ENCODE data around the gene SLC17A1.

GRCh38 chr6:24857949-24858811 lies 59.5 kb upstream of the ARMH2 start:
- PRO-cap, 2 experiments, result no peak in any of the 2 experiments

DNA sequence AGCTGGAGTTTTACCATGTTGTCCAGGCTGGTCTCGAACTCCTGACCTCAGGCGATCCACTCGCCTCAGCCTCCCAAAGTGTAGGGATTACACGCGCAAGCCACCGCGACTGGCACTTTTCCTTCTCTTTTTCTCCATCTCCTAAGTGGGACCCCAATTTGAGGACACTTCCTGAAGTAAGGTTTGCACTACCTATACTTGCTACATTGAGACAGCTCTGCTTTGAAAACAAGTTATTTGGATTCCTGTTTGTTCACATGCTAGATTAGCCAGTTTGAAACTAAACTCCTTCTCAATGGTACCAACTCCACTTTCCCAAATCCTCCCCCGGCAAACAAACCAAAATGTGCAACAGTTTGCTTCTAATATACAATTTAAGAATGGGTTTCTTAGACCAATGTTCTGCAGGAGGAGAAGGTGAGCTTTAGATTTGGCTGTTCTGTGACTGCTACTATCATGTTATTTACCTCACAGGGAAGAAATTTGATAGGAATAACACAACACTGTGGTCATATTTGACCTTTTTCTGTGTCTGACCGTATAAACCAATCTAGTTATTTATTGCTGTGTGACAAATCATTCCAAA lies 33.3 kb downstream of the RIPOR2 start:
- PRO-cap, 2 experiments, result no peak in any of the 2 experiments

DNA sequence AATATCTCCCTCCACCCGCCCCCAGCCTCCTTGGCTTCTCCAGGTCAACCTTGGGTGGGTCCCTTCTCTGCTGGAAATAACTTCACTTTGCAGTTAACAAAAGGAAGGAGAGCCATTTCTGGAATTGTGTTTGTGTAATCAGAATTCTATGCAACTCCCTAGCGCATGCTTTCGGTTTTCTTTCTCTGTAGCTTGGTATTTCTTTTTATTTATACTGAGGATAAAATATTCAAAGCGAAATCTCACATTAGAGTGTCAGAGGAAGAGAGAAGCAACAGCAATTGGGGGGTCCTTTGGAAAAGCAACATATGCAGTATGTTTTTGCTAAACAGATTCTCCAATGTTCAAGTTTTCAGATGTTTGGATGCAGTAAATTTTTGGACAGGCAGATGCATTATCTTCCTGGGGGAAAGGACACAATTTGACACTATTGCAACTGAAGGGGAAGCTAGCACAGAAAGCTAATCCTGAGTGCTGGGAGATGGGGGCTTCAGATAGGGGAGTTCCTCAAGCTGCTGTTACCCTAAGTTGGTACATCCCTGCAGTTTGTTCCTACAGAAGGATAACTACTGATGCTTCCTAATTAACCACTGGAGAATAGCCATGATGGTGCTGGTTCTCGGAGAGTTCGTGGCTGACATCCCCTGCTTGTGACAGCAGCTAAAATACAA lies 26.9 kb downstream of the RIPOR2 start:
- PRO-cap, 2 experiments, result peak in 2 of 2 experiments; most common plus-strand start position 245 of the sequence (in 1)

GRCh38 chr6:24932961-24933251 lies 2.9 kb downstream of the RIPOR2 start:
- PRO-cap, 2 experiments, result no peak in any of the 2 experiments

DNA sequence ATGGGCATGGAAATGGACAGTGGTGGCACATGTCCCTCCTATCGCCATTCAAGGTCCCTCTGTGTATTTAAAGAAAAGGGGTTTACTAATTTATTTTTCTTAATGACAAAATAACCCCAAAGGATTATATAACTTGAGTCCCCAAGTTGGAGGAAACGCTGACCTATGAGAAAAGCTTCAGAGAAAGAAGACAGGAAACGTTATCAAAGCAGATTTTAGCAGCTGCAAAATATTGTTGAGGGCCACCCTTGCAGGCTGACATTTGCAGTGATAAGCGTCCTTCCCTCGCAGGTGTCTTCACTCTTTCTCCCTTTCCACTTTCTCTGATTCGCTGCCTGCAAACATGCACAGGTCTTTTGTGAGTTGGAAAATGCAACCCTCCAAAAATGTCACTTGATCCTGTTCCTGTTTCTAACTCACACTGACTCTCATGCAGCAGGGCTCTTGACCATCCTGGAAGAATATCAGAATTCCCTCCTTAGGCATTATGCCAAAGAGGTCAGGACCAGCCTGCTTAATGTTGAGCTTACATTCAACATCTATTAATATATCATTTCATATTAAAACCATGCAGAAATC lies 103.3 kb upstream of the RIPOR2 start:
- PRO-cap, 2 experiments, result no peak in any of the 2 experiments

GRCh38 chr6:25050068-25050981 lies 114.6 kb upstream of the RIPOR2 start:
- PRO-cap, 2 experiments, result peak in 2 of 2 experiments; most common plus-strand start chr6:25050589 (in 2); most common minus-strand start chr6:25050389 (in 1)

- PRO-cap, 2 experiments, result no peak in any of the 2 experiments
Observed at GRCh38 chr6:25153667-25154658, 125.2 kb upstream of the CARMIL1 start.

GRCh38 chr6:25171276-25171779 lies 107.8 kb upstream of the CARMIL1 start:
- PRO-cap, 2 experiments, result no peak in any of the 2 experiments

GRCh38 chr6:25175117-25175785 lies 103.9 kb upstream of the CARMIL1 start:
- PRO-cap, 2 experiments, result no peak in any of the 2 experiments

DNA sequence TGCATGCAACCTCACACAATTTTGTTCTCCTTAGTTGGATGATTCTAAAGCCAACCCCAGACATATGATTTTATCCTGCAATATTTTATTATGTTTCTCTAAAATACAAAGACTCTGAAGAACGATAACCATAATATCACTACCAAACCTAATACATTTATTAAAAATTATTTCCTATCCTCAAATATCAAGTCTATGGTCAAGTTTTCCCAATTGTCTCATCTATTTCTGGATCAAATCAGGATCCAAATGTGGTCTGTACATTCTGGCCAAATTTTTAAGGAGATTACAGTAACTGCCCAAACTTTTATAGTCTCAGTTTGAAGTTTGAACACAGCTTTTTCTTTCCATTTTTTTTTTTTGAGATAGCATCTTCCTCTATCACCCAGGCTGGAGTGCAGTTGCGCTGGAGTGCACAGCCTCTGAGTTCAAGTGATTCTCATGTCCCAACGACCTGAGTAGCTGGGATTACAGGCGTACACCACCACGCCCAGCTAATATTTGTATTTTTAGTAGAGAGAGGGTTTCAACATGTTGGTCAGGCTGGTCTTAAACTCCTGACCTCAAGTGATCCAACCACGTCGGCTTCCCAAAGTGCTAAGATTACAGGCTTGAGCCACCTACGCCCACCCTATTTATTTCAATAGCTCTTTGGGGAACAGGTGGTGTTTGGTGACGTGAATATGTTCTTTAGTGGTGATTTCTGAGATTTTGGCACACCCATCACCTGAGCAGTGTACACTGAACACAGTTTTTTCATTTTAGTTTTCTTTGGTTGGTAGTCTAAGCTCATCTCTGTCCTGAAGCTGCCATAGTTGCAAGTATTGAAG lies 85.0 kb upstream of the CARMIL1 start:
- PRO-cap, 2 experiments, result no peak in any of the 2 experiments

DNA sequence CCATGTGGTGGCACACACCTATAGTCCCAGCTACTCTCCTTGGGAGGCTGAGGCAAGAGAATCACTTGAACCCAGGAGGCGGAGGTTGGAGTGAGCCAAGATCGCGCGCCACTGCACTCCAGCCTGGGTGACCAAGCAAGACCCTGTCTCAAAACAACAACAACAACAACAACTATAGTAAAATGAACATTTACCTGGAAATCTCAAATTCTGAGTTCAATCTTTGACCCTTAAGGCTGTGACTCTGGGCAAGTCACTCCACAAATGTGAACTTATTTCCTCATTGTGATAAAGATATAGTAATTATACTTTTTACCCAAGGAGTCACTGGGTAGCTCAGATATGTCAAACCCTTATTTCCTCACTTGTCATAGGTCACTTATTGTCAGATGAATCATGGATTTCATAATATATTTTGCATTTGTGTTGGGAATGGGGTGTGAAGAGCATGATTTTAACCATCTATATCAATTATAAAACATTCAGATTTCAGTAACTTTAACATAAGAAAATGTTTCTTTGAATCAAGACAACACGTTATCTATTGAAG lies 3.8 kb upstream of the CARMIL1 start:
- PRO-cap, 2 experiments, result no peak in any of the 2 experiments

- PRO-cap, 2 experiments, result no peak in any of the 2 experiments
Observed at GRCh38 chr6:25280518-25280749, 1.3 kb downstream of the CARMIL1 start.

- PRO-cap, 2 experiments, result no peak in any of the 2 experiments
Observed at GRCh38 chr6:25329831-25330371, 50.7 kb downstream of the CARMIL1 start.

DNA sequence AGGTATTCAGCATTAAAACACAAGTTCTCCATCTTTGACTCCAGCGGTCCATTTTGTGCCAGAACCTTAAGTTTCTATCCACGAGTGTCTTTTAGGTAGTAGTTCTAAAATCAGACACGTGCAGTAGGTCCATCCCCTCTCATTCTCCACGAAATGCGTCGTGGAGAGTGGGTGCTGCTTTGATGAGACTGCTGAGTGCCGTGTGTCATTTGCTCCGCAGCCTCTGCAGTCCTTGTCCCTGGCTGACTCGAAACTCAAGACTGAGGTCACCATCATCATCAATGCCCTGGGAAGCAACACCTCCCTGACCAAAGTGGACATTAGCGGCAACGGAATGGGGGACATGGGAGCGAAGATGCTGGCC lies 136.6 kb upstream of the SCGN start:
- PRO-cap, 2 experiments, result no peak in any of the 2 experiments

GRCh38 chr6:25622562-25623046 lies 29.4 kb upstream of the SCGN start:
- PRO-cap, 2 experiments, result no peak in any of the 2 experiments

DNA sequence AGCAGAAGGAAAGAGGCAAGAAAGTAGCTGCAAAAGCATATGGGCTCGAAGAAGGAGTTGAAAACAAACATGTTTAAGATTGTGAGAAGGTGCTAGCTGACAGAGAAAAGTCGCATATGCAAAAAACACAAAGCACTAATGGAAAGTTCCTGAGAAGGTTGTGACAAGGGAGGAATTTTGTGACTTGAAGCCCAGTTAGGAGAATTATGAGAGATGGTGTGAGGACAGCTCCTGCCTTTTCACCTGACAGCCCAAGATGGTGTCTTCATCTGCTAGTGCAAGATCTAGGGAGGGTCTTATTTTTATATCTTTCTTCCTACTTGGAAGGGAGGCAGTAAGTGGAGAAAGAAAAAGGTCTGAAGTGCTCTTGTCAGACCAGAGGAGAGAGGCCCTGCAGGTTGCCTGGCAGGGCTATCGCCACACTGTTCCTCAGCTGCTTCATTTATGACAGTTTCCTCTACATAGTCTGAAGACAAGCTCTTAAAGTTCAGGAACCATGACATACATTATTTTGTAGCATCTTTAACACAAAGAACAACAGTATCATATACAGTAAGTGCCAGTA lies 27.4 kb downstream of the SLC17A4 start:
- PRO-cap, 2 experiments, result no peak in any of the 2 experiments

DNA sequence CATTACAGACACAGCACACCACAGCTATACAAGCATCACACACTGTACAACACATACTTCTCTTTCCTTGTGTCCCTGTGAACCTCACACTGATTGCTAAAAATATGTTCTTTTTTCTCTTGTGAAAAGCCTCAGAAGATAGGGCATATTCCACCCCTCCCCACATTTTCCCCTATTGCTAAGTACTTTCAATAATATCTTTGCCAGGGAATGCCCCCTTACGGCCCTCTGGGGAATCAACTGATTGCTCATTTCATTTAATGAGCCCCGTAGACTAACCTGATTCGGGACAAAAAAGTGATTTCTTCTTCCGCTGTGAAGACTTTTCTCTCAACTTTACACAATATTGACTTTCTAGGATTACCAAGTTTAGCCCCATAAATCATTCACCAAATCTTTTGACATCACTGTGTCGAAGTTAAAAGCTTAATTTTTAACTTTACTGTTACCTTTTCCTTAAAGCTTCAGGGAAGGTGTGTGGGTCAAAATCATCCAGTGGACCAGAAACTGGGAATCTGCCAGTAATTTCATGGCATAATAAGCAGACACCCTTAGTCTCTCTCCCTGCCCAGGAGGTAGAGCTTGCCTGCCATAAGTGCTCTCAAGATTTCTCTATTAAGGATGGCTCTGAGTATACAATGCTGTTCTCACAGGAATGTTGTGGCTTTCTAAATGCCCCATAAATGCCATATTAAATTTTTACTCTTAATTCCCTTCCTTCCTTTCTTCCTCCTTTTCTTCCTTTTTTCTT lies at the start of gene SLC17A1:
TSS of gene SLC17A1 (minus strand) at position 338 of the 751 bp plus-strand sequence.
- PRO-cap, 2 experiments, result no peak in any of the 2 experiments

DNA sequence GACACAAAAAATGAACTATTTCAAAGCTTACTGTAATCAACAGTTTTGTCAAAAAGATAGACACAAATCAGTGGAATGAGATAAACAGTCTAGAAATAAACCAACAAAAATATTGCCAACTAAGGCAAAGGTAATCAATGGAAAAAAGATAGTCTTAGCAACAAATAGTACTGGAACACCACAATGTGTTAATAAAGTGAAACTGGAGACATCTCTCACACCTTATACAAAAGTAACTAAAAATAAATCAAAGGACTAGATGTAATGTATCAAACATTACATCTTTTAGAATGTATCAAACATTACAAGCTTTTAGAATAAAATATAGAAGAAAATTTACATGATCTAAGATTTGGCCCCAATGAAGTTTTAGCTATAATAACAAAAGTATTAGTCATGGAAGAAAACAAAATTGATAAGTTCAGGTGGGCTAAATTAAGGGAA lies 26.3 kb upstream of the SLC17A3 start:
- PRO-cap, 2 experiments, result no peak in any of the 2 experiments

DNA sequence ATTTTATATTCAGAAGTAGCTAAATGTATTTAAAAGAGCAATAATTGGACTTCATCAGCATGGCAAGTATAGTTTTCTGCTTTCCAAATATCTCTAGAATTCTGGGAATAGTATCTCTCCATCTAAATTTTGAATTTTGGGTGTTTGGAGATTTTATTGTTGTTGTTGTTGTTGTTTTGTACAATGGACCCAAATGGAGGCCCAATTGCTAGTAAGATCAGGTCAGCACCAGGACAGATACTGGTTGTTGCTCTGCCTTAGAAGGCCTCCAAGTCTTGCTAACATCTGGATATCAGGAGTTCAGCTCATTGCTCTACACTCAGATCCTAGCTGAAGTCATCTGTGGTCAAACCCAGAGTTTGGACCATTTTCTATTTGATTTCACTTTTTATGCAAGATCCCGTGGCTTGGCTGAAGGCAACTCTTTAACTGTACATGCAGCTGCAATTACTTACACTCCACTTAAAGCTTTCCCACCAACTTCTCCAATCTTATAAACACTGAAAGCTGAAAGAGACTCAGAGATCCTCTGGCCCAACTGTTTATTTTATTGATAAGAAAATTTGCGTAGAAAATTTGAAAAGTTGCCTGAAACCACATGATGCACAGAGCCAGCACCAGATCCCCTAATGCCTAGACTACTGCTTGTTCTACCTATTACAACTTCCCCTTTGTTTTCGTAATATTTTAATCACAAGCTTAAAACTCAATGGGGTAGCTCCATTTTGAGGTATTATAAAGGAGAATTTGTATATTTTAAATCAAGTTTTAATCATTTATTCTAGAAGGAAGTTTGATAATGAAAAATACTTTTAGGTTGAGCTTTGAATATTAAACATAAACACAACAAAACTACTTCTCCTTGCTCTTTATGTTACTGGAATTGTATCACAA lies 2.7 kb downstream of the SLC17A2 start:
- PRO-cap, 2 experiments, result no peak in any of the 2 experiments

DNA sequence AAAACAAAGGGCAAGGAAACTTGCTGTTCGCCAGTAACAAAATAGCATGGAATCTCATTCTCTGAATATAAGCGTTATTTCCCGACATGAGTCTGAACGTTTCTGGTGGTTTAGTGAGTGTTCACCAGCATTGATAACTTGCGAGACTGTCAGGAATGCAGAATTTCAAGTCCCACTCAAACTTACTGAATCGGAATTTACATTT lies 369 bp upstream of the H3C3 start:
- PRO-cap, 2 experiments, result no peak in any of the 2 experiments

All from helper T cell (primary cell).